ENCODE measurements around a stretch of chr15.

DNA sequence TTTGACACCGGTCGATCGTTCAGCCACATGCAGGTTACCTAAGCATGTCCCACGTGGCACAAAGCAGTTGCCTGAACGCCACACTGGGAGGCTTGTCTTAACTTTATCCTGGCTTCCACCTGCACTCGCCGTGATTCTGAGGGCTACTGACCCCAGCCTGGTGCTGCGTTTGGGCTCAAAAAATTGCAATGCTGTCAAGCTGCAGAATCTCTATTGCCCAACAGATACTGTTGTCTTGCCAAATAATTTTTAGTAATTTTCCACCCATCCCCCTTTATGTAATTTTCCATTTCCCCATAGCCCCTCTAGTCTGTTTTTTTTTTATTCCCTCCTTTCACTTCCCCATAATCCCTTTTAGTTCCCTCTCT, 158.6 kb upstream of the RGMA start:
- PRO-cap, result no peak

DNA sequence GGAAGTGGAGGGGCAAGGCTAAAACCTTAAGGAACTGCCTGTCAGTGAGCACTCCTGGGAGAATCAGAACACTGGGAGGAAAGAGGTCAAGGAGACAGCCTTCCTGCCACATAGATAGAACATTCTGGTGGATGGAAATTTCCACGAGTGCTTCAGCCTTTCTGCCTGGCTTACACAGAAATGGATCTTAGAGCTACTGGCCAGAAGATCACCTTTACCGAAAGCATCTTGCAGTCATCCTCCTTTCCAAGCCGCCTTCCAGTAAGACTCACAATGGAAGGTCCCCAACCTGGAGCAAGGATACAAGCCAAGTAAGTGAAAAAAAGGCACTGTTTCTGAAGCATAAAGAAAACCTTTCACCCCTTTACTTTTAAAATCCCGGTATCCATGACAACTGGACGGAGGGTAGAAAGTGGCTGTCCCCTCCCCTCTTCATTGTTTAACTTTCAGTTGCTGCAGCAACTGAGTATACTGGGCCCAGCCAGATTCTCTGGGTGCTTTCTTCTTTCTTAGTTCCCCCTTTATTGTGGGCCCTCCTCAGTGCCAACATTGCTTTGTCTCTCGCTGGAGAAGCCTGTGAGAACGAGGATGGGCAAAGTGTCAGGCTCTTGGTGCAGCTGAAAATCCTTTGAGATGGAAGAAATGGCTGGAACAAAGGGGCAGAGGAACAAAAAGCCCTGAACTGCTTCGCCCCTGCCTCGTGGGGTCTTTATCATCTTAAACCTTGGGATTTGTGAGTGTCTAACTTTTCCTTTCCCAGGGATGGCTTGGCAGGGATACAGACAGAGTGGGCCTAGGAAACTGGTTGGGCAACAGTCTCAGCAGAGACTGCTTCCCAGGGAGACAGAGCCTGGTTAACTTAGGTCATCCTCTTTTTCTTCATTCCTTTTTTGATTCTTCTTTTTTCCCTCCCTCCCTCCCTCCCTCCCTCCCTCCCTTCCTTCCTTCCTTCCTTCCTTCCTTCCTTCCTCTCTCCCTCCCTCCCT, 223.9 kb upstream of the RGMA start:
- PRO-cap, result no peak

DNA sequence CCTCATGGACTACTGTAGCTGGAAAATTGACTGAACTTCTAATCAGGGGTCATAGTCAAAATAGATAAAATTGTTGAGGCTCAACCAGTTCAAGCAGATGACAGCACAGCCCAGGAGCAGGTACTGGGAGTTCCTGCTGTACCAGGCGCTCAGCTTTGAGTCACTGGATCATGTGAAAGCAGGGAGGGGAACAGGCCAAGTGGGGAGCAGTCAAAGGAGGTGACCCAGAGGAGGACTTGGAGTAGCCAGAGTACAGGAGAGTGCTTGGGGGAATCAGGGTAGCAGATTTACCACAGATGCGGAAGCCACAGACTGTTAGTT, 369.4 kb upstream of the MCTP2 start:
- PRO-cap, result no peak

DNA sequence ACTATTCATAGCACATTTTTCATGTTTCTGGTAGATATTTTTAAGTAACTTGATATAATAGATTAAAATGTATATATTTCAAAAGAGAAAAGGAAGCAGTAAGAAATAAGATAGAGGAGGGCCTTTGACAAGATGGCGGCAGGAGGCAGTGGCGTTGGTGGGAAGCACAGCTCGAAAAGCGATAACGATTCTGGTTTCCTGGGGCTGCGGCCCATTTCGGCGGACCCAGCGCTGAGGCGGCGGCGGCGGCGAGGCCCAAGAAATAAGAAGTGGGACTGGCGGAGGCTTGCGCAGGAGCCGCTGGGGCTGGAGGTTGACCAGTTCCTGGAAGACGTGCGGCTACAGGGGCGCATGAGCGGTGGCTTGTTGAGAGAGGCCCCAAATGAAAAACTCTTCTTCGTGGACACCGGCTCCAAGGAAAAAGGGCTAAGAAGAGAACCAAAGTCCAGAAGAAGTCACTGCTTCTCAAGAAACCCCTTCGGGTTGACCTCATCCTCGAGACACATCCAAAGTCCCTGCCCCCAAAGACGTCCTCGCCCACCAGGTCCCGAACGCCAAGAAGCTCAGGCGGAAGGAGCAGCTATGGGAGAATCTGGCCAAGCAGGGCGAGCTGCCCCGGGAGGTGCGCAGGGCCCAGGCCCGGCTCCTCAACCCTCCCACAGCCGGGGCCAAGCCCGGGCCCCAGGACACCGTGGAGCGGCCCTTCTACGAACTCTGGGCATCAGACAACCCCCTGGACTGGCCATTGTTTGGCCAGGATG, 624.2 kb downstream of the MCTP2 start:
- PRO-cap, result no peak

- PRO-cap, result no peak
Measured at GRCh38 chr15:95017664-95018468, 786.5 kb downstream of the MCTP2 start.

DNA sequence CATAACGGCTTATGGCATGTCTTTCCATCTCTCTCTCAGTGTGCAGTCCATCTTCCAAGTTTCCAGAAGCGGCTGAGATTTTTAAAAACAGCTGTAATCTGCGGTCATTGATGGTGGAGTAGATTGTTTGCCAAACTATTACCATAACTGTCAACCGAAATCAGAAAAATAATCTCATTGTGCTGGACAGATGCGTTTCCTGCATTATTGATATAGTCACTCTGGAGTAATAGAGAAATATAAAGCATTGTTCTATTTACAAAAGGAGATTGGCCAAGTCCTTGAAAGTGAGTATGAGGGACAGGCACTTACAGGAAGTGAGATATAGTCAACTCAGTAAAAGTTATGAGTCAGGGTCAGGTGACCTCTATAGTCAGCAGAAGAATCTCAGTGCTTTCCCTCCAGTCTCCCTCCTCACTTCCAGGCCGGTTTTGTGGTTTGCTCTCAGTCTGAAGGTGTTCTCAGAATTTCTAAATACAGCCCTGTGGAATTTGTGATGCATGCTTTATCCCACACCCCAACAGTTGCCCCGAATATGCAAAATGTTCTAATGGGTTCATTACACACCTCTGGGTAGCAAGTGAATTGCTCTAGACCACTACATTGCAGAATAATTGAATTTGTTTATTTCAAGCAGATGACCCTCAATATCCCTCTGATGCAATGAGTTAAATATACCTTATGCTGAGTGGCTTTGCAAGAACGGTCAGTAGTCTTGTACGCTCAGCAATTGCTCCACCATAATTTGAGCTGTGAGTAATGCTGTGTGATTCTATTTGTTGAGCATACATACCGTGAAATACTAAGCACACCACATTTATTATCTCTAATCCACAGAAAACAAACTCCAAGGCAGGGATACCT, 787.6 kb downstream of the MCTP2 start:
- PRO-cap, result no peak

DNA sequence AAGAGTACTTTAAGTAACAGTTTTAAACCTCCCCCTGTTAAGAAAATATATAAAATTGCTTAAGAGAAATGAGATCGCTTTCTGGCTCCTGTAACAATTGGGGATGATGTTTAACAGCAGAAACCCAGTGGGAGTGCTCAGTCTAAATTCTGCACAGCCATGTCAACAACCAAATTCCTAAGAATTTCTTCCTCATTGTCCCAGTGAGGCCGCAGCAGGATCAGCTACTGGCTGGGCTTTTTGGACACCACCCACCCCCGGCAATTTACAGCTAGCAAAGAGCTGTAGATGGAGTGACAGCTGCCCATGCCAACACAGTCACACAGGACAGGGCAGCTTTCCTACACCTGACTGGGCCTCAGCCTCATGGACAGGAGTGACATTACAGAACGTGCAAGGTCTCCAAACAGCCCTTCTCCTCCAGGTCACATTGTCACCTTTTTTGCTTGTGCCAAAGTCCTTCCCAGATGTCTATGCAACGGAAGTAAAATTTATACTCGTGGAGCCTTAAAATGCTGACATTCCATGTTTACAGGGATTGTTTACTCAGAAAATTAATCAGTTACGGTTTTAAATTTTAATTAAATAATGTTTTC, 943.0 kb downstream of the MCTP2 start:
- PRO-cap, result no peak

- PRO-cap, result no peak
Measured at GRCh38 chr15:95287527-95288343, 1042.8 kb upstream of the NR2F2 start.

- PRO-cap, result no peak
Measured at GRCh38 chr15:95292815-95293252, 1037.7 kb upstream of the NR2F2 start.

- PRO-cap, result no peak
Measured at GRCh38 chr15:95350837-95351253, 979.7 kb upstream of the NR2F2 start.

GRCh38 chr15:95439957-95440516, 890.5 kb upstream of the NR2F2 start:
- PRO-cap, result no peak

DNA sequence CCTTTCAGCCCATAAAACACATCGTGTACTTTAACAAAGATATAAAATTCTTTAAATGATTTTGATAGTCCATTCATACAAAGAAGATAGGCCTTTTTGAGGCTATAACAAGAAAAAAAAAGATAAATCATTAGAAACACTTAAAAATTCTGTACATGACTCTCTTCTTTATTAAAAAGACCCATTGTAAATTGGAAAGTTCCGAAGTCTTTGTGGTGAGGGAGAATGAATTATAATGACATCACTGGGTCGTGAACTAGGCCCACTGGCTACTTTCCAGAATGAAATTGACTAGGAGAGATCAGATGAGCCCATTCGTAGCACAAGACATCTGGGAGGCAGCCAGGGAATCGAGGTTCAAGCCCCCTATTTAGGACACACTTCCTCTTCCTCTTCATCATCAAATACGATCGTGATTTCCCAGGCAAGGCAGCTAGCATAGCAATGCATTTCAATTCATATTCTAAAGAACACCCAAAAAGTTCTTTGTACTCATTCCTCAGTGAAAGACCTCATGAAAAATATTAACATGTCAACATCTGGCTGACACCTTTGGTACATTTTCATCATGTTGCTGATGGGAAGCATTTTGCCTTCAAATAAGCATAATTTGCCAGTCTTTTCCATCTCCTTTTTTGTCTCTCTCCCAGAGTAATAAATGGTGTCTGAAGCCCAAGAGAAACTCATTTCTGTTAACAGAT, 889.7 kb upstream of the NR2F2 start:
- PRO-cap, result no peak

- PRO-cap, result no peak
Measured at GRCh38 chr15:95459227-95459721, 871.2 kb upstream of the NR2F2 start.

DNA sequence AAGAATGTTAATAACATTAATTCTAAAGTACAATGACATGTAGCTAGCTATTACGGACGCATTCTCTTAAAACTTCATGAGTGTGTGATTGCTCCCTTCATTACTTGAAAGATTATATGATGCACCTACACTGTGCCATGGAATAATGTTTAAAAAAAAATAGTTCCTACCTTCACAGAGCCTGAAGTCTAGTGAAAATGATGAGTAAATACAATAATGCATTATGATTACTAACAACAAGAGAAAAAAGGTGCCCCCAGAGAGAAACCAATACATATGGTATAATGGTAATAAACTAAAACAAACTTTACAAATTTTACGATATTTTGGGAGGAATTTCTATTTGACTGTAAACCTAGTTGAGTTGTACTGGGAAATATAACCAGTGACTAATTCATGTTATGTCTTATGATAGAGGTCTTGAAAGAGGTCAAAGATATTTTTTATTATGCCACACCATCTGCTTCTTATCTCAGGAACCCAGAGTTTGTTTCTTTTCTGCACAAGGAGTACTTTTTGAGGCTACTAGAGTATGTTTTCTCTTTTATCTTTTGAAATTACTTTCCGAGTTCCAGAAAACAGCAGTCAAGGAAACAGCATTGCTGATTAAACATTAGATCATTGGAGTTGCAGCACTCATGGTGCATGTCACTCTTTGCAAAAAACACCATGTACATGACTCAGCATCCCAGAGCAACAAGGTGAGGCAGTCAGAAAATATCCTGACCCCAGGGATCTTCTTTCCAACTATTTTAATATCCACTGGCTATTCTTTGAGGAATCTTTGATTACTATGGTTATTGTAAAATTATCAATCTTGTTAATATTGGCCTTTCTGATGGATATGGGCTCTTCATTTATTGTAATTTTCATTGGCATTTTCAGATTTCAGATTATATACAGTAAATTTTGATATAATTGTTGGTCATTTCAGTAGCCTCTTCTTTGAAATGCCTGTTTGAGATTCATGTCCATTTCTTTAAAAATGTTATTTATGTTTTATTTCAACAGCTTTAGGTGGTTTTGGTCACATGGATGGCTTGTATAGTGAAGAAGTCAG, 645.8 kb upstream of the NR2F2 start:
- PRO-cap, result no peak

DNA sequence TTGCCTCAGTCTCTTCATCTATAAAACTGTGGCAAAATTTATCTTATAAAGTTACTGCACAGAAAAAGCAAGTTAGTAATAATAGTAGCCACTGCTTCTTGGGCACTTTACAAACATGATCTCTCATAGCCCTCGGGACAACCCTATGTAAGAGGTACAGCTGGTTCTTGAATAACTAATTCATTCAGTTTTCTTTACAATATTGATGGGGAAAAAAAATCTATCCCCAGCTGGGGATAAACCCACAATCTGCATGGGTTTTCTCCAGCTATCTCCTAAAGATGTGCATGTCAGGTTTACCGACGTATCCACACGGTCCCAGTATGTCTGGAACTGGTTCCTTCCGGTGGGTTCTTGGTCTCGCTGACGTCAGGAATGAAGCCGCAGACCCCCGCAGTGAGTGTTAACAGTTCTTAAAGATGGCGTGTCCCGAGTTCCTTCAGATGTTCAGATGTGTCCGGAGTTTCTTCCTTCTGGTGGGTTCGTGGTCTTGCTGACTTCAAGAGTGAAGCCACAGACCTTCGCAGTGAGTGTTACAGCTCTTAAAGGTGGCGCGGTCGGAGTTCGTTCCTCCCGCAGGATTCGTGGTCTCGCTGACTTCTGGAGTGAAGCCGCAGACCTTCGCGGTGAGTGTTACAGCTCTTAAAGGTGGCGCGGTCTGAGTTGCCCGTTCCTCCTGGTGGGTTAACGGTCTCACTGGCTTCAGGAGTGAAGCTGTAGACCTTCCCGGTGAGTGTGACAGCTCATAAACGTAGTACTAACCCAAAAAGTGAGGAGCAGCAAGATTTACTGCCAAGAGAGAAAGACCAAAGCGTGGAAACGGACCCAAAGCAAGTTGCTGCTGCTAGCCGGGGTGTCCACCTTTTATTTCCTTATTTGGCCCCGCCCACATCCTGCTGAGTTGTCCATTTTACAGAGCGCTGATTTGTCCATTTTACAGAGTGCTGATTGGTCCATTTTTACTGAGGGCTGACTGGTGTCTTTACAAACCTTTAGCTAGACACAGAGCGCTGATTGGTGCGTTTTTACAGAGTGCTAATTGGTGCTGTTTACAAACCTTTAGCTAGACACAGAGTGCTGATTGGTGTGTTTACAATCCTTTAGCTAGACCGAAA, 195.1 kb upstream of the NR2F2 start:
- PRO-cap, result no peak

DNA sequence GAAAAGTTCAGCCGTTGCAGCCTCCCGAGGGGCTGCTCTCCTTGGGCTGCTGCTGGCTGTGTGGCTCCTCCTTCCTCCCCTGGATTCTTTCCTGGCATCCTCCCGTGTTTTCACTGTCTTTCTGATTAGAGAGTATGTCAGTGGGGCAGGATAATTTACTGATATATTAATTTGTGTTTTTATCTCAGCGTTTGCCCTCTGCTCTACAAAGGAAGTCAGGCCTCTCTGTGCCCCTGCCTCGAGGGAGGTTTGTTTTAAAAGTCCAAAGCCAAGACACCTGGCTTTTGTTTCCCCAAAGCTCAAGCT, 150.3 kb upstream of the NR2F2 start:
- PRO-cap, result no peak

GRCh38 chr15:96213803-96214328, 116.6 kb upstream of the NR2F2 start:
- PRO-cap, result no peak

- PRO-cap, result no peak
Measured at GRCh38 chr15:96284852-96285622, 45.5 kb upstream of the NR2F2 start.

- PRO-cap, result no peak
Measured at GRCh38 chr15:96339190-96339854, 8.8 kb downstream of the NR2F2 start.

DNA sequence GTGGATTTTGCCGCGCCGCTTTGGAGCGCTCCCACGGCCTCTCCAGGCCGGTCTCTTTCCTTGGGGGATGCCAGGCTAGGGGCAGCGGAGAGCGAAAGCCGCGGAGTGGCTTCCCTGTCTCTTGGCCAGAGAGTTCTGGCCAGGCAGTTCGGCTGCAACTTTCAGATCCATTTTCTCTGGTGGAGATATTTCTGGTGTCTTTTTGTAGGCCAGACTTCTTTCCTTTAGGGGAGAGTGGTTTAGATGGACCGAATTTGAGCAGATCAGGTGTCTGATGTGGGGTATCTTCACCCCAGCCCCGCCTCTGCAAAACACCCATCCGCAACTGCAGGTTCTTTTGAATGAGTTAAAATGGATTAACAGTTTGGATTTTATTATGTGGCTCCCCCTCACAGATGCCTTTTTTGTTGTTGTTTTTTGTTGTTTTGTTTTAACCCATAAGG, 15.6 kb downstream of the NR2F2 start:
- PRO-cap, result no peak

Measured in type B pancreatic cell (in vitro differentiated cells).